RPMI7951 (cell line): ENCODE results near the gene NOS3.

DNA sequence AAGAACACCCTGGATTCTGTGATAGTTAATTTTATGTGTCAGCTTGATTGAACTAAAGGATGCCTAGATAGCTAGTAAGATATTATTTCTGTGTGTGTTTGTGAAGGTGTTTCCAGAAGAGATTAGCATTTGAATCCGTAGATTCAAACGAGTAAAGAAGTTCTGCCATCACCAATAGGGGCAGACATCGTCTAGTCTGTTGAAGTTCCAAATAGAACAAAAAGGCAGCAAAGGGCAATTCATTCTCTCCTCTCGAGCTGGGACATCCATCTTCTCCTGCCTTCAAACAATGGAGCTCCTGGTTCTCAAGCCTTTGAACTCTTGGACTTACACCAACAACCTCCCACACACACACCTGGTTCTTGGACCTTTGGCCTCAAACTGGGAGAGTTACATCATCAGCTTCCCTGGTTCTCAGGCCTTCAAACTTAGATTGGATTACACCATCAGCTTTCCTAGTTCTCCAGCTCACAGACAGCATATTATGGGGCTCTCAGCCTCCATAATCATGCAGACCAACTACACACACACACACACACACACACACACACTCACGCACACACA lies 9.9 kb upstream of the GIMAP5 start:
- RAMPAGE, long total RNA = no peak

DNA sequence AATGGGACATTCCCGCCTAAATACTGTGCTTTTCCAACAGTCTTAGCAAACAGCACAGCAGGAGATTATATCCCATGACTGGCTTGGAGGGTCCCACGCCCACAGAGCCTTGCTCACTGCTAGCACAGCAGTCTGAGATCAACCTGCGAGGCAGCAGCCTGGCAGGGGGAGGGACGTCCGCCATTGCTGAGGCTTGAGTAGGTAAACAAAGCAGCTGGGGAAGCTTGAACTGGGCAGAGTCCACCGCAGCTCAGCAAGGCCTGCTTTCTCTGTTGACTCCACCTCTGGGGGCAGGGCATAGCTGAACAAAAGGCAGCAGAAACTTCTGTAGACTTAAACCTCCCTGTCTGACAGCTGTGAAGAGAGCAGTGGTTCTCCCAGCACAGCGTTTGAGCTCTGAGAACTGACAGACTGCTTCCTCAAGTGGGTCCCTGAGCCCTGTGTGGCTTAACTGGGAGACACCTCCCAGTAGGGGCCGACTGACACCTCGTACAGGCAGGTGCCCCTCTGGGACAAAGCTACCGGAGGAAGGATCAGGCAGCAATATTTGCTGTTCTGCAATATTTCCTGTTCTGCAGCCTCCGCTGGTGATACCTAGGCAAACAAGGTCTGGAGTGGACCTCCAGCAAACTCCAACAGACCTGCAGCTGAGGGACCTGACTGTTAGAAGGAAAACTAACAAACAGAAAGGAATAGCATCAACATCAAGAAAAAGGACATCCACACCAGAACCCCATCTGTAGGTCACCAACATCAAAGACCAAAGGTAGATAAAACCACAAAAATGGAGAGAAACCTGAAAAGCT lies 7.4 kb downstream of the TMEM176A start:
- RAMPAGE, long total RNA = no peak

- RAMPAGE, long total RNA = no peak
Observed at GRCh38 chr7:150901104-150901796, 48.9 kb downstream of the AOC1 start.

GRCh38 chr7:150990524-150991391 lies at the start of gene NOS3:
TSS of gene NOS3 (plus strand) at chr7:150991017.
- RAMPAGE, long total RNA = no peak

- RAMPAGE, long total RNA = no peak
Observed at GRCh38 chr7:151014041-151014697, 10.1 kb downstream of the ATG9B start.

DNA sequence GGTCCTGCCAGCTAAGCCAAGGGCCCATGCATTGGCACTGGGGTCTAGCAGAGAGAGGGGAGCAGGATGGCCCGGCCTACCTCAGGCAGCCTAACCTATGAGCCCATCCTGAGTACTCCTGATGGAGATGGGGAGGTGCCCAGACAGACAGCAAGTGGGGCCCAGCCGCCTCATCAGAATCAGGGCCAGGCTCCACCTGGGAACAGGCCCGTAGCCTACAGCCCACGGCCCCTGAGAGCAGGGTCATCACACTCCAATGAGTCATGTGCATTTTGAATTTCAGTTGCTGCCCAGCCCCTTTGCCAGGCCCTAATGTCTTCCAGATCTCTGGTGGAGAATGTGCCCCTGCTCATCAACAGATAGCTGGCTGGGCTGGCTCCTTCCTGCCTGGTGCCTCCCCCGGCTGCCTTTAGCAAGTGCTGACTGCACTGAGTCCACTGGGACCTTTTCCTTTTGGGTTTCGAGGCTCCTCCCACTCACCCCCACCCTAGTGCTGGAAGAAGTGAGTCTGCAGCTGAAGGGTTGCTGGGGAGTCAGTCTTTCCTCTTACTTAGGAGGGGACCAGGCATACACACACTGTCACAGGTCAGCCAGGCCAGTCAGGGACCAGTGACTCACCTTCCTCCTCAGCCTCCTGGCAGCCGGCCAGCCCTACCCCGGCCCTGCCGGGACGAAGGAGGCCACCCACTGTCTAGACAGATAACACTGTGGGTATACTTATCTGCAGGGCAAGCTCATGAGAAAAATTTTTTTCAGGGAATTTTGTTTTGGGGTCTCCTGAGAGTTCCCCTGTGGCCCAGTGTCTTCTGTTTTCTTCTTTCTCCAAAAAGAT lies 9.2 kb upstream of the ASIC3 start:
- RAMPAGE, long total RNA = no peak

DNA sequence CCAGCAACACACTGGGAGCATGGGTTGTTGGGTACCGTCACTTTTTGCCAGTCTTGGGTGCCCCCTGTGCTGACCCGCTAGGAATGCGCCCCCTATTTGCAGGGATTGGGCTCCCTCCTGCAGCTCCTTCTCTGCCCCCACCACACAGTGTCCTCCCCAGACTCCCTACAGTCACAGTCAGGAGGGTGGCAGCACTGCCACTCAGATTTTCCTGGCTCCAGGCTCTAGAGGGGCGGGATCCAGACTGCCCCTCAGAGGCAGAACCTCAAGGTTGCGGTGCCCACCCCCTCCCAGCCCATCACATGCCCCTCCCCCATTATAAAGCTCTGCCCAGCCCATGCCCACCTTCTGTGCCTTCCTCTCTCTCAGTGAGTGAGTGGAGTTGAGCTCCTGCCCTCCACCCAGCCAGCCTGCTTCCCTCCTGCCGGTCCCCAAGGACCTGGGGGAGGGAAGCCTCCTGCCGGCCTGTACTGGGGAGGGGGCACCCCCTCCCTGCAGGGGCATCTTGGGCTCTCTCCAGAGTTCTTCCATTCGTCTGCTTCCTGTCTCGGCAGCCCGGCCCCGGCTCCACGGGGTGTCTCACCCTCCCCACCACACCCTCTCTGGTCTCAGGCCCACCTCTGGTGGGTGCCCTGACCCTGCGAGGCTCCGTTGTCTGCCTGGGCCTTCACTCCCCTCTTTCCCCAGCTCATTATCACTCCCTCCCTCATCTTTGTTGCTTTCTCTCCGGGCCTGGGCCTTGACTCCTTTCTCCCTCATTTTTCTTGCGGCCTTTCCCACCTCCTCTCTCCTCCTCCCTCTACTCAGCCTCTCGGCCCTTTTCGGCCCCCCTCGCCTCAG lies 1.7 kb downstream of the SLC4A2 start:
- RAMPAGE, long total RNA = no peak

DNA sequence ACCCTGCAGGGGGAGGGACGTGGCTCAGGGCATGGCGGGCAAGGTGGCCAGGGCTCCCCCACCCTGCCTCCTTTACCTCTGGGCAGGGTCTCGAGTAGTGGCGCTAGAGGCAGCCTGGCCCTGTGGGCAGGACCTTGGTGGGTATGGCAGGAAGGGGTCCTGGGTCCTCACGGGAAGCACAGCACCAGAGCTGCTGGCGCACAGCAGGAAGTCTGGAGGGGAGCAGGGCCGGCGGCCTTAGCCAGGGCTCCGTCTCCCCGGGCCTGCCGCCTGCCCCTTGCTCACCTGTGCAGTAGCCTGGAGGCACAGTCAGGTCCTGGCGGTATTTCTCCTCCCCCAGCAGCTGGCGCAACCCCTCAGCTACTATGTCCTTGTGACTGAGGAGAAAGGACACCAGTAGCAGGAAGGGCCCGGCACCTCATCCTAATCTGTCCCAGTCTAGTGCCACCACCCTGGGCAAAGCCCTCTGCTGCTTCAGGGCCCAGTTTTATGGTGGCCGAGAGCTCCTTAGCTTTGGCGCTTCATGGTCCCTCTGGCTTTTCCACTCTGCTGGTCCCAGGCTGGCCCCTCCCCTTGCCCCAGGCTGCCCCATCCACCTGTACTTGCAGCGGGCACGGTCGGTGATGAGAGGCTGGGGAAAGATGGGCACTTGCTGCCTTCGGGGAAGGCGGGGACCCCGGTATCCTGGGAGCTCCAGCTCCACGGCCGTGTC lies 3.4 kb downstream of the FASTK start:
- RAMPAGE, long total RNA = no peak

GRCh38 chr7:151081789-151082099 lies 1.1 kb upstream of the FASTK start:
- RAMPAGE, long total RNA = no peak

- RAMPAGE, long total RNA = no peak
Observed at GRCh38 chr7:151099800-151100491, 13.7 kb downstream of the AGAP3 start.

DNA sequence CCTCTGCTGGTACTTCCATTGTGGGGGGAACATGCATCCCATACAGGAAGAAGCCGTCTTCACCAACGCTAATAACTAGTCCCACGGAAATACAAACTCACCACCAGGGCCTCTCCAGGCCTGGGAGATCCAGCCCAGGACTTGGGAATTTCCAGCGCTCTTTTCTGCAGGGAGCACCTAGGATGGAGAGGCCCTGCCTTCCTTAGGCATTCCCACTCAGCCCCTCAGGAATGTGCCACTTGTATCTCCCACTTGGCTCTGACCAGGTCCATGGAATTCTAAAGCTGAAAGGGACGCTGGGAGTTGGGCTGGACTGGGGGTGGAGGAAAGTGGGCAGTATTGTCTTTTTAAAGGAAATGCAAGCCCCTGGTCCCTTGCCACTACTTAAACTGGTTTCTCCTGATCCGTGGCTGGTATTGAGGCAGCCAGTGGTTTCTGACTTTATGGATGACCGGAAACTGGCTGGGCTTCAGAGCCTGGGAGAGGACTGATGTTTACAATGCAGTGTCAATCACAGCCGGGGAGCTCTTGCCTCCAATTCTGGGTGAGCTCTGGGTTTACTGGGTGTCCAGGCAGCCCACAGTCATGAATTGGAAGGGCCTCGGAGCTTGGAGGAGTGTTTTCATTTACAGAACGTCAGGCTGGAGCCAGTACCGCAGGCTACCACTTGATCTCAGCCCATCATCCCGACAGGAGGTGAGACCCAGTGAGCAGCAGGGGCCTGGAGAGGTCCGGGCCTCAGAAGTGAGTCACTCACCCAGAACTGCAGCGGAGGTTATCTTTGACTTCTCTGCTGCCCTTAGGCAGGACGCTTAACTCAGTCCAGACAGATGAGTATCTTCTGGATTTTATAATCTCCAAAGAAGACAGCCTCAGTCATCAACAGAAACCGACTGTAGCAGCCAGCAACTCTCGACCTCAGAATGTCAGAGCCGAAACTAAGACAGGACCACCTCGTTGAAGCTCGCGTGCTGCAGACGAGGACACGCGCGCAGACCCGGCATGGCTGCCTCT lies 27.3 kb downstream of the AGAP3 start:
- RAMPAGE, long total RNA = no peak

GRCh38 chr7:151142231-151143012 lies 25.1 kb downstream of the GBX1 start:
- RAMPAGE, long total RNA = no peak

DNA sequence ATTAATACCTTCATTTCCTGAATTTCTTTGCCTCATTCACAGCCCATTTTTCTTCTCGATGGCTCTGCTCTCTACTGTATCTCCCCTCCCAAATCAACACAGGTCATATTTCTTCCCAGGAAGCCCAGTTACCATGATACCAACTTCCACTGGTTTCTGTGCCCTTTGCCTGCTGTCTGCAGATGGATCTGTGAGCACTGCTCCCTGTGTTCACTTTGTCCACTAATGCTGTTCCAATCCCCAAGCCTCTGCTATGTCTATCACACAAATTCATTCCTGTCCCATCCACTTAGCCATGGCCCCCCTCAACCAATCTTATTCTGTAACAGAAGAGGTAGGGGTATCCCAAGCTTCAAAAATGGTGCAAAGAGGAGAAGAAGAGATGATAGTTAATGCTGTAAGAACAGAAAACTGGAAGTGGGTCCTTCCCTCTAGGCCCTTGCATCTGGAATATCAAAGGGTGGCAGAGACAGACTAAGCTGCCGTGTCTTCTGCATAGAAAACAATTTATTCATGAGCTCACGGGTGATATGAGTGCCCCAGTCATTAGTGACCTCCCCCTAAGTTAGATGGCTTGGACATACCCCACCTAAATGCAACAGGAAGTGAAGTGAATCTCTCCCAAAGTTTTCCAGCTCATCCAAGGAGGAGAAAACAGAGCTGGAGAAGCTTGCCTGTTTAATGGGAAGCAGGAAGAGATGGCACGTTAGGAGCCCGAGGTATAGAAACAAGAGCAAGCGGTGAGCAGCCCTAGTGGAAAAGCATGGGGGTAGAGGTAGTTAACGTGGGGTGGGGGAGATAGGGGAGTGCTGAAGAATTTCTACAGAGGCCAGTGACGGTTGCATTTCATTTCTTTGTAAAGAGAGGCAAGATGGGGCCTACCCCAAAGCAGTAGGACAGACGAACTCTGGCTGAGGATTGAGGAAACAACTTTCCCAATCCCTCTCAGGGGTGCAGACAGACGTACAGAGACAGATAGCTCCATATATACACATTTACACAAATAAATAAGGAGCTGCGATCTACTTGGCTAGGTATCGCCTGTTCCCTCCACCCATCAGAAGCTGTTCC lies 20.0 kb downstream of the GBX1 start:
- RAMPAGE, long total RNA = no peak

DNA sequence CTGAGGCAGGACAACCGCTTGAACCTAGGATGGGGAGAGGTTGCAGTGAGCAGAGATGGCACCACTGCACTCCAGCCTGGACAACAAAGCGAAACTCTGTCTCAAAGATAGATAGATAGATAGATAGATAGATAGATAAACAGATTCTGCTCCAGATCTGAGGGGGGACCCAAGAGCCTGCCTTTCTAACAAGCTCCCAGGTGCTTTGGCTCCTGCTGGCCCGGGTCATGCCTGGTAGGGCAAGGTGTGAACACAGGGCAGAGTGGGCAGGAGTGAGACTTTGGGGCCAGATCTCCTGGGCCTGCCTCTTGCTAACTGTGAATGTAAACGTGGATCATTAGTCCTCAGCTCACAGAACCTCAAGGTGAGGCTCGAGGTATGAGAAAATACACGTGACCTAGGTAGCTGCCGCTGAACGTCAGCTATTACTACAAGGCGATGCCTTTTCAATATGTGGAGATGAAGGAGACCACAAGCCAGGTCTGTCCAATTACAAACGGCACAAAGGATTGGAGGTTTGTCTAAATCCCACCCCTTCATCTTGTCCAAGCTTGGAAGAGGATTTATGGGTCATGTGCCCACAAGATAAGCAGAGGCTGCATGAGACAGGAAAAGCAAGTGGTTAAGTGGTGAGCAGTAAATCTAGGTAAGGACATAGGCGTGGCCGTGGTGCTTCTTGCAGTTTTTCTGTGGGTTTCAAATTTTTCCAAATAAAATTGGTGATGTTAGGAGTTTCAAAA lies 1.5 kb upstream of the IQCA1L start:
- RAMPAGE, long total RNA = no peak

- RAMPAGE, long total RNA = no peak
Observed at GRCh38 chr7:151243661-151244063, 4.8 kb downstream of the SMARCD3 start.

GRCh38 chr7:151245960-151246438 lies 2.5 kb downstream of the SMARCD3 start:
- RAMPAGE, long total RNA = no peak

GRCh38 chr7:151246942-151247892 lies 1.3 kb downstream of the SMARCD3 start:
- RAMPAGE, long total RNA = no peak

DNA sequence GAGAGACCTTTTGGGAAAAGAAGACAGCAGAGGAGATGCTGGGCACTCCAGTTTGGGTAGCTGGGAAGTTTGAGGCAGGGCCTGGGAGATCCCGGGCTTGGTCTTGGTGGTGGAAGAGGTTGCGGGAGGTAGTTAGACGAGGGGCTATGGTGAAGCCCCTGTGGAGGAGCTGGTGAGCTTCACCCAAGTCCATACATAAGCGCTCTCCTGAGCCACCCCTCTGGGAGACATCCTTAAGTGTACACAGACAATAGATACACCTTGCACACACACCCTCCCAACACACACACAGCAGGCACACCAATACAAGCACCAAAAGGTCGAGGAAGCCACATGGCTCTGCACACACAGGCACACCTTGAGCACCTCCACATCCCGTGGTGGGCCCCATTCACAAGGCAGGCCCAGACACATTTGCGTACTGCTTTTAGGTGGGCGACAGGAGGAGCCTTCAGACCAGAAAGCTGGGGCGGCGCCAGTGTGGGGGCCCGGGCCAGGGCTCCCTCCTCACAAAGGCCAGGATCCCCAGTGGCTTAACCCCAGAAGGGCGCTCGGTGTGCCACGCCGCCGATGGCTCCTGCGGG lies 2.6 kb upstream of the SMARCD3 start:
- RAMPAGE, long total RNA = no peak

DNA sequence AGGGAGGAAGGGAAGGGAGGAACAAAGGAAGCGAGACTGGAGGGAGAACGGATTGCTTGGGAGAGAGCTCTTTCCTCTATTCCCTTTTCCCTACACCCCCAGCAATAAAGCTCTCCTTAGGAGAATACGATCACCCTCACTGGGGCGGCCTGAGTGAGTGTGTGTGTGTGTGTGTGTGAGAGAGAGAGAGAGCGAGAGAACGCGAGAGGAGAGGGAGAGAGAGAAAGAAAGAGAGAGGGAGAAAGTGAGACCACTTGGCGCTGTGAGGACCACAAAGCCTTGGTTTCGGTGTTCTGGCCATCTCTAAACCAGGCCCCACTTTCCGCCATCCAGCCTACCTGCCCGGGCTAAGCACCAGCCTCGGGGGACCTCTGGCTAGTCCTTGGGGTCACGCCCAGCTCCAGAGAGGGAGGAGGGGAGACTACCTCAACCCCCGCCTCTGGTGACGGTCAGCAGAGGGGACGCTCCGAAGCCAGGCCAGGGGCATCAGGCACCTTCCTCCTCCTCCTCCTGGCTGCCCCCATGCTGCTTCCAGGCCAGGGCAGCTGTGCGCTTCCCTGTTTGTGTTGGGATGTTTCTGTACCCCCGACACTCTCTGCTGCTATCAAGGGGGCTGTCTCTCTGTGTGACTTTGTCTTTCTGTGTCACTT lies 3.9 kb upstream of the SMARCD3 start:
- RAMPAGE, long total RNA = no peak

DNA sequence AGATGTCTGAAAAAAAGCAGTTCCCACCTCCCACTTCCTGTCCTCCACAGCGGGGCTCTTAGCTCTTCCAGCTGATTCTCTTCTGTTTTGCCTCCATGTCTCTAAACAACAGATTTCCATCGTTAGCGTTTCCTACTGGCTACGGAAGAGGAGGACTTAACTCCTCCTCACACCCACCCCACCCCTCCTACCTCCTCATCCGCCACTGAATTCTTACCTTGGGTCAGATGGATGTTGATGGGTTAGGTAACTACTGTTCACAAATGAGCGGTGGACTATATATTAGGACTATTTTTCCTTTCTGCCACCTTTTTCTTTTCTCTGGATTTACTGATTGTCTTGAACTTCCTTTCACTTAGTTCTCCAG lies 36.7 kb upstream of the NUB1 start:
- RAMPAGE, long total RNA = no peak